Endometrial microvascular endothelial cells (primary cell): ENCODE results near the genes CHRNA5 and MINAR1.

DNA sequence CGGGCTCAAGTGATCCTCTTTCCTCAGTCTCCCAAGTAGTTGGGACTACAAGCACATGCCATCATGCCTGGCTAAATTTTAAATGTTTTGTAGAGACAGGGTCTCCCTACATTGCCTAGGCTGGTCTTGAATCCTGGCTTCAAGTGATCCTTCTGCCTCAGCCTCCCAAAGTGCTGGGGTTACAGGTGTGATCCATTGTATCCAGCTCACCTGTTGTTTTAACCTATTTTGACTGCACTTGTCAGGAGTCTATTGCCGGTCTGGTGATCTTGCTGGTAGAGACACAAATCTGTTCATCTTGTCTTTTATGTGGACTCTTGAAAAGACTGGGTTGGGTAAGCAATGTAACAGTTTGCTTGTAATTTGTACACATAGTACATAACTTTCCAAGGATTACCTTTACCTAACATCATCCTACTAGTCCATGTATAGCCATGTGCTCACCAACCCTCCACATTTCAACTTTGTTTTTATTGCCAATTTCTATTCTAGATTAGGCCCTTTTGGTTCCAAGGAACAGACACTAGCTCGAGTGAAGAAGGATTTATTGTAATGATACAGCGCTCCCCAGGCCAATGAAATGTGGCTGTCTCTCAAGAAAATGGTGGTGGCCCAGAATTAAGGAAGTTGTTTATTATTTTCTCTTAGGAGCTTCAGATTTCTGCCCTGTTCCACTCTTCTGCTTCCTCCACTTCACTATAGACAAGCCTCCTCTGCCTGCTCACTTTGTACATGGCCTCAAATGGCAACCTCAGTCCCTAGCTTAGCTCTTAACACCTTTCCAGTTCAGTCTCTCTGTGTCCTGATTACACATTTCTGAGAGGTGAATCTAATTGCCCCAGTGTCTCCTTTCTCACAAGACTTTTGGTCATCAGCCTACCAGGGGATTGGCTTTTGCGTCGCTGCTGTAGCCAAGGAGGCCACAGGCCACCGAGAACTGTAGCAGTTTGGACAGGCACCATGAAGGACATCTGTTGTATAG is 8.2 kb downstream of the IREB2 start:
- RAMPAGE, long total RNA, result no peak

- RAMPAGE, long total RNA, result no peak
These were observed 11.4 kb downstream of the IREB2 start for GRCh38 chr15:78449323-78449949.

GRCh38 chr15:78497998-78498437 is 9.4 kb upstream of the HYKK start:
- RAMPAGE, long total RNA, result no peak

- RAMPAGE, long total RNA, result no peak
These were observed at the start of gene CHRNA5 for GRCh38 chr15:78565079-78565982. TSS of gene CHRNA5 (plus strand) at chr15:78565520.

DNA sequence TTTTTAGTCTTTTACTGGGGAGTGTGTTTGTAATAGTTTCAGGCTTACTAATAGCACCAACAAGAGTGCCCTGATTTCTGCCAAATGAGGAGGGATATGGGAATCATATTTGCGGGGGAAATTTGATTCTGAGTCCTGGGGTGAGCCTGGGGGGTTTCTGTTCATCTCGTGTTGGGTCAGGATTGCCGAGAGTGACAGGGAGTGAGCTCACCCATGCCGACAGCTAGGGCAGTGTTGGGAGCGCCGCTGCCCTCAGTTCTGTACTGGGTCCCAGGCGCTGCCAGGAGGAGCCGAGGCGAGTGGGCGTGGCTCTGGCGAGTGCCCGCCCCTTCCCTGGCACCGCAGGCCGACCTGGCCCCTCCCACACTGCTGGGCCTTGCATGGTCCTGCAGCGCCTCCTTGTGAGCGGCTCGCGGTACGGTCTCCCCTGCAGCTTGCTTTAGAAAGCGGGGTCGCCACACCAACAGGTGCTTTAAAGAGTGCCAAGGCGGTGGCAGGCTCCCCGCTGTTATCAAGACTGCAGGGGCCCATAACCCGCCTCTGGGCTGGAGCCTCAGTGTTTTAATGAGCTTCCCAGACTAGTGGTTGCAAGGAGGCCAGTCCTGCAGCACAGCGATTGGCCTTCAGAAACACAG is 60.3 kb downstream of the ADAMTS7 start:
- RAMPAGE, long total RNA, result no peak

DNA sequence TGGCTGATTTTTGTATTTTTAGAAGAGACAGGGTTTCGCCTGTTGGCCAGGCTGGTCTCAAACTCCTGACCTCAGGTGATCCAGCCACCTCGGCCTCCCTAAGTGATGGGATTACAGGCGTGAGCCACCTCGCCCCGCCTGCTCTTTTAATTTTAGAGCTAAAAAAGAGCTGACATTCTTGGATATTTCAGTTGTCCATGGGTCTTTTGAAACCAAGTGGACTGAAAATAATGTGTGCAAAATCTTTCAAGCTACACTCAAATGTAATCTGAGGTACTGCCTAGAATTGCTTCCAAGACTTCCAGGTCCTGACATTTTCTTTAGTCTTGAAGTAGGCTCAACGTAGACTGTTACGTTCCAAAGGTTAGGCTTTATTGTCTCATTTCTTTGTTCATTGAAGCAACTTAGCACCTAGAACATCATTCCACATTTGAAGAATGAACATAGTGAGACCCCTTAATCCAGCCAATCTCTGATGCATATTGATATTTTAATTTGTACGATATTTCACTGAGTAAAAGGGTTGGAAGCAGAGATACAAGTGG is 4.7 kb downstream of the MORF4L1 start:
- RAMPAGE, long total RNA, result no peak

GRCh38 chr15:78901976-78902850 is 29.5 kb downstream of the MORF4L1 start:
- RAMPAGE, long total RNA, result no peak

DNA sequence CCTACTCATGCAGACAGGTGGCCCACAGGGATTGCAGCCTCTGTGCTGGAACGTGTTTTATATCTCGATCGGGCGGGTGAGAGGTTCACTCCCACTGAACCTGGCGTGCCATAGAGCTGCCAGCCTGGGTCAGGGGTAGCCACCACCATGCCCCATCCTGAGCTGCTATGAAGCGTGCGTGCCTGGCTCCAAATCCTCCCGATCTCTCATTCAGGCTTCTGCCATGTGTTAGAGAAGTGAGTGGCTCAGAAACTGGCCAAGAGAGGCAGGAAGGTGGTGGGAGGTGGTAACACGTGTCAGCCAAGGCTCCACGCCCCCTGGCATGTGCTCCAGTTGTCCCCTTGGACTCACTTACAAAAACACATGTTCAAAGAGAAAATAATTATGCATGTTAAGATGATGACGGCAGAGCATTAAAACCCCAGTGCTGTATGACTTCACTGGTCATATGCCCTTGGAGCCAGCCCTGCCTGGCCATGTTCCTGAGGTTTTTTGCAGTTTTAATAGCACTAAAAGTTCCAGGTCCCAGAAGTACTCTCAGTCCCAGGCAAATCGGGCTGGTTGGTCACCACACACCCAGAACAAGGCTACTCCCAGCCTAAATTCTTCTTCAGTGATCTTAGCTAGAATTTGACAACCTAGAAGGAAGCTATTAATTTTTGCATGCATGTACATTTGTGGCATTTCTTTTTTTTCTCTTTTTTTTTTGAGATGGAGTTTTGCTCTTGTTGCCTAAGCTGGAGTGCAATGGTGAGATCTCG is 30.5 kb downstream of the CTSH start:
- RAMPAGE, long total RNA, result no peak

GRCh38 chr15:78976973-78977897 is 32.4 kb upstream of the CTSH start:
- RAMPAGE, long total RNA, result no peak

DNA sequence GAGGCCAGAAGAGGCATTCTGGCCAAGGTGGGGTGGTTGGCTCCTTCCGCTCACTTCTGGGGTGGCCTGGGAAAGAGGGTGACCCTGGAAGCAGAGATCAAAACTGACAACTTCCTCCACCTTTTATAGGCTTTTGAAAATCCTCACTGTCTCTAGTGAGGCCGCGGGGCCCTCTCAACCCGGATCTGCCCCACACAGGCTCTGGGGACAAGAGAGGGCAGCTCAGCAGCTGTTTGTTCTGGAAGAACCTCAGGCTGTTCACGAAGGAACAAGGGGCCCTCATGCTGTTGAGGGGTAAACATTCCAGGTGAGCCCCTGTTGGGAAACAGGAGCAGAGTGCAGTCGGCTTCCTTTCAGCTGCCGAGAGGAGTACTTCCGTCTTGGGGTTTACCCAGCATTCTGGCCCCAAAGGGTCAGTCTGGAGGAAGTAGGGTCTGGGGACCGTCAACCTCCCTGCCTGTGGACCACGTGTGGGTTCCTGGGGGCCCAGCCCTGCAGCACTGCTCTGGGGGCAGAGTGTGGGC is 49.0 kb upstream of the CTSH start:
- RAMPAGE, long total RNA, result no peak

GRCh38 chr15:79432225-79433023 is at the start of gene MINAR1:
TSS of gene MINAR1 (plus strand) at chr15:79432336.
- RAMPAGE, long total RNA, result no peak

GRCh38 chr15:79491163-79491511 is 59.0 kb downstream of the MINAR1 start:
- RAMPAGE, long total RNA, result no peak

- RAMPAGE, long total RNA, result no peak
These were observed 24.1 kb downstream of the MTHFS start for GRCh38 chr15:79872488-79873300.

DNA sequence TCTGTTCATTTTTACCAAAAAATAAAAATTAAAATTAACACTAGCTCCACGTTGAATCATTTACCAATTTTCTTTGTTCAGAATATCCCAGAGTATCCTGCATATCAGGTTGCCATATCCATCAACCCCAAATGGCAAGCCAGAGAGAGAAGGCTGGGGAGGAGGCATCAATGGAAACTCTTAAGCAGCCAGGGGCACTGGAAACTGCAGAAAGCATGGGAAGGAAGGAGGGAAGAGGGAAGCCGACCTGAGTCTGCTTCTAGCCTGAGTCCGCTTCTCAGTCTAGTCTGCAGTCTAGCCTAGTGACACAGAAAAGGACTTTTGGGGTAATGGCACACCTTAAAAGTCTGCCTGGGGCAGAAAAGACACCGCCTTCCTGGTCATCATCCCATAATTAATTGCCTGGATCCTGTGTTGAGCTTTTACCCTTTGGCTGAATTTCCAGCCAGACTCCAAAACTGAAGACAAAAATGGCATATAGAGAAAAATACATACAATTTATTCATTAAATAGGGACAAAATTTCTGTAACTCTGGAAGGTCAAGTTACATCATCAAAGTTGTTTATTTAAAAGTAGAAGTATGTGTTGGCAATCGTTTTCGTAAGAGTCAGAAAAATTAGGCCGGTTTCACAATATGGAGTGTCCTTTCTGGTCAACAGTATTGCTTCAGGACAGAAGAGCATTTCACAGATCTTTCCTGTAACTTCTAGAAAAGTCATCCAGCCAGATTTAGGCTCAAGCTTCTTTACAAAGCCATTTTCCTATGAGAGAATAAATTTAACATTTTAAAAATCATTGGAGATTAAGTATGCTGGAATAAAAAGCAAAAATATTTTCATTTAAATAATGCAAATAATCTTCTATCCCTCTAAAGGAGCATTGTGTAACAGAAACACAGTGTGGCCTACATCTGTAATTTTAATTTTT is 1.8 kb upstream of the MTHFS start:
- RAMPAGE, long total RNA, result no peak

- RAMPAGE, long total RNA, result no peak
These were observed 10.6 kb downstream of the BCL2A1 start for GRCh38 chr15:79960288-79960942.

- RAMPAGE, long total RNA, result no peak
These were observed 10.4 kb downstream of the FAH start for GRCh38 chr15:80163044-80163843.

GRCh38 chr15:80251374-80251998 is 527 bp downstream of the CTXND1 start:
- RAMPAGE, long total RNA, result no peak

- RAMPAGE, long total RNA, result no peak
These were observed 109.8 kb downstream of the ARNT2 start for GRCh38 chr15:80513994-80514442.

DNA sequence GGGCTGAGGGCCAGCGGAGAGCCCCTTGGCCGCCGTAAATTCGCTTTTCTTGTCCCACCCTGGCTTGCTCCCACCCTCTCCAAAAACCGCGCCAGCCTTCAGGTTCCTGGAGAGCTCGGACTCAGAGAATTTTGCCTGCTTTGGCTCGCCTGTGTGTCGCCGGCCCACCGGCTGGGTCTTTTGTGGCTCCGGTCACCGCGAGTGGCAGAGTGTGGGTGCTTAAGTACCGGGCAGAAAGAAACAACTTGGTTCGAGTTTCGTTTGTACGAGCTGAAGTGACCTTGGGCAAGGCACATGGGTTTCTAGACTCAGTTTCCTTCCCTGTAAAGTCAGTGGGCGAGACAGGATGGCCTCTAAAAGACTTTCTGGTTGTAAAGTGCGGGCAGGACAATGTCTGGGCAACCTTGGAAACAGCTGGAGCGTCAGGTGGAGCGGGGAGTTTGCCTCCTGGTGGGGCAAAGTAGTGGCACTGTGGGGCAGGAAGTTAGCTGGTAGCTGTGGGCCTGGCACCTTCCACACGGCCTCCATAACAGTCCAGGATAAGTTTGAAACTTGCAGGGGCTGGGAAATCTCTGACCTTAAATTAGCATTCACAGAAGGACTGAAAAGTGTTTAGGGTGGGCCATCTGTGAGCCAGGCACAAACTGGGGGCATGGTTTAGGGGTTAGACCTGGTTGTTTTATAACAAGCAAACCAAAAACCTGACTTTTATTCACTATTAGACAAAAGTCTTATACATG is 1.2 kb downstream of the ABHD17C start:
- RAMPAGE, long total RNA, result no peak

- RAMPAGE, long total RNA, result no peak
These were observed 67.1 kb downstream of the MESD start for GRCh38 chr15:80922417-80923087.